Hematopoietic multipotent progenitor cell (in vitro differentiated cells): ENCODE results near the genes SPDYE11, ABHD11 and METTL27.

- CAGE, long polyA plus RNA = no peak
These were observed 151.1 kb downstream of the AUTS2 start for GRCh38 chr7:69749389-69749743.

DNA sequence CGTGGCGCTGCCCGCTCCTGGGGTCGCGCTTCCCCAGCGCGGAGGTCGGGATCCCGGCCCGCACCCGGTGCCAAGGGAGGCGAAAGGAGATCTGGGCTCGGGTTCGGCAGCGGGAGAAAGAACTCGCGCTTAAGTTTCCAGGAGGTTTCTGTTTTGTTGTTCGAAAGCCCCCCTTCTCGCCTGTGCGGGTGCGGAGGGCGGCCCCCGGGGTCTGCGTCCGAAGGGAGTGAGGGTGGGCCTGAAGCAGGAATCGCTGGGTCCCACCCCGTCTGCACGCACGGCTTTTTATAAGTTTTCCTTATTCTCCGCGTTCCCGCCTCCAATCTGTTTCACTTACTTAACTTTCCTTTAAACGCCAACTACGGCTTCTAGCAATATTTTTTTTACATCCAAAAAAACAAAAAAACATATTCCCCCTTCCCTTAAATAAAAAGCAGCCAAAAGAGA is 436.5 kb upstream of the GALNT17 start:
- CAGE, long polyA plus RNA = no peak

DNA sequence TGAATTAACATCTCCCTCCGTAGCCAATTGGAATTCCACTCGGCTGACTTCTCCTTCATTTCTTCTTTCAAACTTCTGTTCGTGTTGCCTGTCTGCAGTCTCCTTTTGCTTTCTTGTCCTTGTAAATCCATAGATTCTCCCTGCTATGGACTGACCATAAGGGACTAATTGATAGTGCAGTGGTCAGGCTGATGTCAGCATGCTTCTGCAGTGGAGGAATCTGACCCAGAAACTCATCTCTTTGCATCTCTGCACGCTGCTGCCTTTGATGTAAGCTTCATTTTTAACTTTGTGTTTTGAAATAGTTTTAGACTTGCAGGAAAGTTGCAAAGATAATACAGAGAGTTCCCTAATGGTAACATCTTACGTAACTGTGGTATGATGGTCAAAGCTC is 89.5 kb downstream of the GALNT17 start:
- CAGE, long polyA plus RNA = no peak

- CAGE, long polyA plus RNA = no peak
These were observed 105.9 kb downstream of the GALNT17 start for GRCh38 chr7:71237680-71238395.

GRCh38 chr7:71278167-71278731 is 146.3 kb downstream of the GALNT17 start:
- CAGE, long polyA plus RNA = no peak

- CAGE, long polyA plus RNA = no peak
These were observed 171.4 kb downstream of the GALNT17 start for GRCh38 chr7:71303409-71303777.

GRCh38 chr7:72435177-72435994 is 23.2 kb upstream of the CALN1 start:
- CAGE, long polyA plus RNA = no peak

GRCh38 chr7:72446850-72447345 is 34.8 kb upstream of the CALN1 start:
- CAGE, long polyA plus RNA = no peak

GRCh38 chr7:72828406-72828605 is 306 bp upstream of the TYW1B start:
- CAGE, long polyA plus RNA = no peak

GRCh38 chr7:72910457-72911157 is 14.3 kb upstream of the POM121 start:
- CAGE, long polyA plus RNA = no peak

GRCh38 chr7:72948294-72949699 is 20.5 kb downstream of the TRIM74 start:
- CAGE, long polyA plus RNA = start-site peak on the minus strand at chr7:72948416-72948545, 17 reads

- CAGE, long polyA plus RNA = start-site peak on the minus strand at chr7:73005845-73005861, 95 reads; start-site peak on the minus strand at chr7:73005933-73005944, 148 reads
These were observed 23.8 kb downstream of the SPDYE8 start for GRCh38 chr7:73005346-73006494.

DNA sequence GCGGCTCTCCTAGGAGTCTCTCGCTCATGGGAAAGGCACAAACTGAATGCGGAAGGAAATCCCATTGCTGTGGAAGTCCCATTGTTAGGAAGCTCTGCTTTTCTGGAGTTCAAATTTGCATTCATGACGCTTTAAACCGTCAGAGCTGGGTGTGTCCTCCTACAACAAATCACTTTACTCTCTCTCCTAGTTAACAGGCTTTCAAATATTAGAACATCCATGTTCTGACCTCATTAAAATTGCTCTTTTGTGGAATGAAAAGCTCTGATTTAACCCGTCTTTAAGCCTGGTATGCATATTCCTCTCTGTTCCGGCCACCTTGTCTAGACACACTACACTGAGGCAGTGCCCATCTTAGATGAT is at the start of gene SPDYE11:
TSS of gene SPDYE11 (minus strand) at position 86 of the 363 bp plus-strand sequence.
- CAGE, long polyA plus RNA = no peak

GRCh38 chr7:73498449-73498876 is 23.6 kb downstream of the BAZ1B start:
- CAGE, long polyA plus RNA = no peak

DNA sequence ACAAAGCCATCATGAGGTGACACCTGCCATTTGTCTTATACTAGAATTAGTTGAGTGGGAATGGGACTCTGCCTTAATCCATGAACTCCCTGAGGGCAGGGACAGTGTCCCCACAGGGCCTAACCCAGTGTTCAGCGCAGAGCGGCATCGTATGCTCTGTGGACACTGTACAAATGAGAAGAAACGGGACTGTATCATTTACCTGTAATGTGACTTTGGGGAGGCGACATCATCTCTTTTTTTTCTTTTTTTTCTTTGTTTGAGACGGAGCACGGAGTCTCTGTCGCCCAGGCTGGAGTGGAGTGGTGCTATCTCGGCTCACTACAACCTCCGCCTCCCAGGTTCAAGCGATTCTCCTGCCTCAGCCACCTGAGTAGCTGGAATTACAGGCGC is 1.5 kb upstream of the VPS37D start:
- CAGE, long polyA plus RNA = no peak

- CAGE, long polyA plus RNA = no peak
These were observed 12.3 kb downstream of the STX1A start for GRCh38 chr7:73707106-73707683.

GRCh38 chr7:73737812-73738897 is at the start of gene ABHD11:
ABHD11 (minus strand) TSS chr7:73738802.
- CAGE, long polyA plus RNA = start-site peak on the minus strand at chr7:73738799-73738810, 215 reads

DNA sequence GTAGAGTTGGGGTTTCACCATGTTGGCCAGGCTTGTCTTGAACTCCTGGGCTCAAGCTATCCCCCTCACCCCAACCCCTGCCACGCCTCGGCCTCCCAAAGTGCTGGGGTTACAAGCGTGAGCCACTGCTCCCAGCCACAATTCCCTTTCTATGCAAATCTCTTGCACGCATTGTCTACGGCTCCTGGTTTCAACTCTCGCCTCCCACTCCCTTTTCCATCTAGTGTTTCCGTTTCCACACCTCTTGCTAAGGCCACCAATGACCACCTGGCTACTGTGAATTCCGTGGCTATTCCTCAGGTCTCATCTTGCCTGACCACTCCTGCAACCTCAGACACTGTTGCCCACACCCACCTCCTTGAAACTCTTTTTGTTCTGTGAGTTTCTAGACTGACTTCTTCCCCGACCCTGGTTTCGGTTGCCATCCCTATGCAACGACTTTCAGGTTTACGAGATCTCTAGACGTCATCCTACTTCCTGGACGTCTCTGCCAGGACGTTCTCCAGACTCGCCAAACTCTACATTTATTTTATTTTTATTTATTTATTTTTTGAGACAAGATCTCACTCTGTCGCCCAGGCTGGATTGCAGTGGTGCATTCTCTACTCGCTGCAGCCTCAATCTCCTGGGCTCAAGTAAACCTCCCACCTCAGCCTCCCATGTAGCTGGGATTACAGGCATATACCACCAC is 3.3 kb downstream of the CLDN3 start:
- CAGE, long polyA plus RNA = no peak

GRCh38 chr7:73768302-73769493 is 1.4 kb downstream of the CLDN3 start:
- CAGE, long polyA plus RNA = no peak

GRCh38 chr7:73842030-73842932 is at the start of gene METTL27:
METTL27 (minus strand) TSS chr7:73842516.
- CAGE, long polyA plus RNA = no peak